OCI-LY7 (cell line): ENCODE measurements around a stretch of chr15.

DNA sequence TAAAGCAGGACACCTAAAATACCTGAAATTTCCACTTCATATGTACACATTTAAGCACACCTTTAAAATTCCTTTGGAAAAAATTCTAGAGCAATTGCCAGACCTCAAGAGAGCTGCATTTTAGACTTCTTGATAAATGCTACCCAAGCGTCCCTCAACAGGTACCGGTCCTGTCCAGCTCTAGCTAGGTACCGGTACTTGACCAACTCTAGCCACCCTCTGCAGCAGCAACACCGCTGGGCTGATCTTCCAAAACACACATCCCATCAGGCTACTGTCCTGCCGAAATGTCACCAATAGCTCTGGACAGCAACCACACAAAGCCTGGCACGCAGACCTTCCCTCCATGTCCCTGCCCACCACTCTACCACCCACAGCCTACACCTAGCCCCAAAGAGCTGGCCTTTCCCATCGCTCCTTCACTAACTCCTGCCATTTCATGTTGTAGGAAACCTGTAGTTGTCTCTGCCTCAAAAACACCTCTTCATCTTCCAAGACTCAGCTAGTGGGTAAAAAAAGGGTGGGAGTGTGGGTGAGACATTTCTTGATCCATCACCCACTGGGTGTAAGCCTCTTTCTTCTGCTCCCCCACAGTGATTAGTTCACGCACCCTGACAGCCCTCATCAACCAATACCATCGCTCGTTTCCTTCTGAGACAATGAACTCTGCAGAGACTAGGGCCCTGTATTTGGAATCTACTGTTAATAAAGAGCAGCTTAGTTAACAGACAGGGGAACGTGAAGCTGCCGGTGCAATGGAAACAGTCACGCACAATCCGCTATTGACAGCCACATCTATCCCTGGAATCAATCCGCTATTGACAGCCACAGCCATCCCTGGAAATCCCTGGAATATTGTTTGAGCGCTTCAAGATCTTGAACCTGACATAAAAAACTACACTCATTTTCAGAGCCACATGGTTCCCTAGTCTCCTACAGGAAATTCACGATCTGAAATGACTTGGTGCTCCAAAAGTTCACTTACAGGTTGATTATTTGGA, 6.7 kb downstream of the CHSY1 start:
- PRO-cap = no peak
- RAMPAGE, long total RNA = no peak

- PRO-cap = no peak
- RAMPAGE, long total RNA = no peak
These were observed 5.3 kb downstream of the CHSY1 start for GRCh38 chr15:101246408-101247099.

DNA sequence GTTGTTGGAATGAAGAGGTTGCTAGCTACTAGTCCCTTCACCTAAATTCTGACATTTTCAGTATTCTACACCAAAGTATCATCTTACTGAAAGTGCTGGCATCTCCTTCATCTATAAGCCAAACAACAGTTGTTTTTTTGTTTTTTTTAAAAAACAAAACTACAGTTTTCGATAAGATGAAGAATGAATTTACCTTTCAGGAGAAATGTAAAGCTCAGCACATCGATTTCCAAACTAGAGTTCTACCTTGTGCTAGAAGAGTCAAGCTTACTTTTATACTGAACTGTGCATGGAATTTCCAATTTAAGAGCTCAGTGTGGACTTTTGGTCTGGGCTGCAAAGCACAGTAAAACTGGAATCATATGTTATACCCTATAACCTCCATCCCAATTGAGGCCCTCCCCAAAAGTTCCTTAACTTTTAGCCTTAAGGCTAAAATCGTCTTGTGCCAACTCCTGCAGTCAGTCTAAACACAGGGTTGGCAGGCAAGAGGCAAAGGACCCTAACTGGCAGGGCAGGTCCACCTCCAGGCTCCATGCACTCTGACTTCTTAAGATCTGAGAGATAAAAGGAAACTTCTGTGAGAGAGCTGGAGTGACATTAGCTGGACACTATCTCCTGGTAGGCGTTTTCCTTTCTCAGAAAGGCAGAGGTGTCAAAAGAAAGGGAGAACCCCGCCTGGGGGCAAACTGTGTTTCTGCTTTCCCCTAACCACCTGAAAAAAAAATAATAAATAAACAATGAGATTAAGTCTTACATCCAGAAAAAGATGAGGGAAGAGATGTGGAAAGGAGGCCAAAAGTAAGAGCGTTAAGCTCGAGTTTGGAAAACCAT, 3.7 kb downstream of the CHSY1 start:
- PRO-cap = no peak
- RAMPAGE, long total RNA = no peak

GRCh38 chr15:101264770-101265842, 12.2 kb downstream of the SELENOS start:
- PRO-cap = no peak
- RAMPAGE, long total RNA = no peak

DNA sequence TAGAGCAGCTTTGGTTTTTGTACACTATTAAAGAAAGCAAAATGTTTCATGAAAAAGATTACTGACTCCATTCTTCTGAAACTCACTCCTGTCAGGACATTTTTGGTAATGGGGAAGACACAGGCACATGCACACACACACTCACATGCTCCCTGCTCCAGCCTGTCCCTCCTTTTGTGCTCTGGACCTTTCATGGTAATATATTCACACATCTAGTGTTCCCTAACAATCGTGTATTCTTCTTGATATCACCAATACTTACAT, 2.5 kb downstream of the SELENOS start:
- PRO-cap = no peak
- RAMPAGE, long total RNA = no peak

GRCh38 chr15:101275114-101275481, 2.2 kb downstream of the SELENOS start:
- PRO-cap = no peak
- RAMPAGE, long total RNA = no peak

GRCh38 chr15:101313886-101314097, 18.7 kb upstream of the SNRPA1 start:
- PRO-cap = no peak
- RAMPAGE, long total RNA = no peak

DNA sequence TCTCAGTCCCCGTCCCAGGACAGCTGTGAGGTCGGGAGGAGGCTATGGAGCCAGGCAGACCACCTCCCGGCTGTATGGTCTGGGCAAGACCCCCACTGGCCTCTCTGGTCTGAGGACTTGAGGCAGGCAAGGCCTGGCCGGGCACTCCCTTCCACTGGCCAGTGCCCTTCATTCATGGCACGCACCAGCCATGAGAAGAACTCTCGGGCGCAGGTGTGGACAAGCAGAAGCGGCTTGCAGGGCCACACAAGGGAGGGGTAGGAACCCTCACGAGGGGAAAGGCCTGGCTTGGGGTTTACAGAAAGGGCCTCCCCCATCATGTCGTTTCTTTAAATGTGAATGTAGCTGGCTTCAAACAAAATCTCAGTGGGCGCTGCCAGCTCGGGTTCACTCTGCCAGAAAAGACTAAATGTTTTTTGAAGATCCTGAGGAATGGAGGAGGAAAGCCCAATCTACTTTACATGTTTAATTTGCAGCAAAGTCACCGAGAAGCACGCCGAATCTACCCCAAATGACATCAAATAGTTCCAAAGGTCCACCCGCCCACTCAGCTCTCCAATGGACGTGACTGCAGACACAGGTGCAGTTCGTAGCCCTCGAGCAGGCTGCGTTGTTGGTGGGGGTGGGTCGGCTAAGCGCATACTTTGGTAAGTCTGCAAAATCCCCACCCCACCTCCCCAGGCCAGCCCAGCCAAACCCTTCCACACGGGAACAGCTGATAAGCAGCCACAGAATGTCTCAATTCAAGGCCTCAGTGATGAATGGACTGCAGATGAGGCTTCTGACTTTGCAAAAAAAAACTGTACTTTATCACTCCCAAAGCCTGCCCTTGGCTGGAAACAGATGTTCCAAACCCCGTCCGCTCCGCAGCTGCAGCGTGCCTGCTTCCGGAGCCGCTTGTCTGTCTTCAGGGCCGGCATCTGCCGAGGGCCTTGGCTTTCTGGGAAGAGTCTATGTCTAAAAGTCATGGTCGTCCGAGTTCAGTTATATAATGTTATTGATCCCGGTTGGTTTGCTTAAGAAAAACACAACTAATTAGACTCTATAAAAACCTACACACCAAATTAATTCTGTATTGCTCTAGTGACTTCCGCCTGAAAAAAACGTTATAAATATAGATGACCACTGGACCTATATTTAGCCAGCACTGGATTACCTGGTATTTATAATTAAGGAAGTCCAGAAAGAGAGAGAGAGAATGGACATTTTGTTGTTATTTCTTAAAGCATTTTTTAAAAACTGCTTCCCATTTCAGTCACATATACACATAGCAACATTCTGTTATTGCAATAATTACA, 38.3 kb downstream of the PCSK6 start:
- PRO-cap = no peak
- RAMPAGE, long total RNA = no peak

GRCh38 chr15:101464021-101464615, 25.4 kb downstream of the PCSK6 start:
- PRO-cap = no peak
- RAMPAGE, long total RNA = no peak

- PRO-cap = no peak
- RAMPAGE, long total RNA = no peak
These were observed 19.9 kb downstream of the PCSK6 start for GRCh38 chr15:101469047-101470484.

DNA sequence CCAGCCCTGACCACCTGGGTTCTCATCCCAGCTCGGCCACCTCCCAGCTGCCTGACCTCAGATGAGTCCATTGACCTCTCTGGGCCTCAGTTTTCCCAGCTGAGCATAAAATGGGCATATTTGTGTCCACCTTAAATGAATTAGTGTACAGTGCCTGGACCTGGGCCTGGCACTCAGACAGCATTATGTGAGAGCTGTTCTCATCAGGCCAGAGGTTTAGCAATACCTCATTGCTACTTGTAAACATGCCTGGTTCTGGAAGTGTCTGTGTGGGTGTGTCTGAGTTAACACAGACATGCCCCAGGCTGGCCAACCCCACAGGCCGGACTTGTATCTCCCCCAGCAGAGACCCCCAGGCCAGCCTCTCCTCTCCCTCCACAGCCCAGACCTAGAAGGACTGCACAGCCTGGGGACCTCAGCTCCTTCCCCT, 11.6 kb upstream of the PCSK6 start:
- PRO-cap = no peak
- RAMPAGE, long total RNA = no peak

- PRO-cap = no peak
- RAMPAGE, long total RNA = no peak
These were observed 40.6 kb upstream of the PCSK6 start for GRCh38 chr15:101530005-101530688.

GRCh38 chr15:101613232-101613967, 38.8 kb downstream of the TM2D3 start:
- PRO-cap = no peak
- RAMPAGE, long total RNA = no peak

GRCh38 chr15:101661988-101662653, 9.9 kb upstream of the TM2D3 start:
- PRO-cap = no peak
- RAMPAGE, long total RNA = no peak